ENCODE measurements around a stretch of chr6.

GRCh38 chr6:44056736-44057289 lies 70.4 kb downstream of the MRPL14 start:
- PRO-cap = no peak

DNA sequence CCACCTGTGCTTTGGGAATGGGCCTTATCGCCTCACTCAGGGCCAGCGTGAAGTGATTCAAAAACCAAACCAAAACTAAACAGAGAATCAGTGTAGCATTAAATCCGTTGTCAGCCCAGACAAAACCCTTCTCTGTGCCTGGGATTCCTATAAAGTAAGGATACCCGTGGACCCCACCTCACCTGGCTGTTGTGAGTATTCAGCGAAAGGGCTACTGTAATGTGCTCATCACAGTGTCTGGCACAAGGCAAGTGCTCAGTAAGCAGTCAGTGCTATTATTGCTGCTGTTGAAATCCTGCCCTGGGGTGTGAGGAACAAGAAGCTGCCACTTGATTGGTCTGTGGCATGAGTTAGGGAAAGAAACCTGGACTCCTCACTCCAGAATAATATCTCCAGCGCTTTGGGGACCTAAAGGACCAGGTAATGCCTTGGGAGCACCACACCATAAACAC lies 66.7 kb downstream of the MRPL14 start:
- PRO-cap = no peak

GRCh38 chr6:44073703-44074215 lies 53.5 kb downstream of the MRPL14 start:
- PRO-cap = no peak

DNA sequence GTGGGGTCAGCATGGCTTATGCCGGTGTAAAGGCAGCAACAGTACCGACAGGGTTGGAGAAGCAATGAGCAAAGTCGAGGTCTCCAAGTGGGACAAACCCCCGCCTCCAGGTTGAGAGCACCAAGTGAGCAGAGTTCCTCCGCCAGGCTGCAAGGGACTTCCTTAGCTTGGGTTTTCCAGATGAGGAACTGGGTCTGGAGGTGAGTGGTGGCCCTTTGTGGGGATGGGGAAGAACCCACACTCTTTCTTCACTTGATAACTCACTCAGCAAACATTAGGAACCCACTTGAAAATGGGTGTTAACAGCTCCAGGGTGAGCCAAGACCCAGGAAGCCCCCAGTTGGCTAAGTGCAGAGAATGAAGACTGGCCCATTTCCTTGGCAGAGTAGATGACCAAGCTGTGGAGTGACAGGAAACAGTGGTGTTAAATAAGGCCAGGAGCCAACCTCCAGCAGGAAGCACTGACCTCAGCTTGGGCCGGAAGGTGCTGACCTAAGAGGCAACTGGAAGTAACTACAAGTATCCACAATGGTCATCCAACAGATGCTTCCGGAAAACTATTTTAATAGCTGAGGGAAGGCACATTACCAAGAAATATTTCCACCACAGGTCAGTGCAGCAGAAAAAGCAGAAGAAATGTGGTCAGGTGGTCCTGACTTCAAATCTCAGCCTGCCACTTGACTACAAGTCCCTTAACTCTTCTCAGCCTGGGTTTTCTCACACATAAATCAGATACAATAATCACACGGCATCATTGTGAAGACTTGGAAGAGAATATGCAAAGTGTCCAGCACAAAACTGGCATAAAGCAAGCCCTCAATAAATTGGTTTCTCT lies 22.7 kb downstream of the MRPL14 start:
- PRO-cap = no peak

DNA sequence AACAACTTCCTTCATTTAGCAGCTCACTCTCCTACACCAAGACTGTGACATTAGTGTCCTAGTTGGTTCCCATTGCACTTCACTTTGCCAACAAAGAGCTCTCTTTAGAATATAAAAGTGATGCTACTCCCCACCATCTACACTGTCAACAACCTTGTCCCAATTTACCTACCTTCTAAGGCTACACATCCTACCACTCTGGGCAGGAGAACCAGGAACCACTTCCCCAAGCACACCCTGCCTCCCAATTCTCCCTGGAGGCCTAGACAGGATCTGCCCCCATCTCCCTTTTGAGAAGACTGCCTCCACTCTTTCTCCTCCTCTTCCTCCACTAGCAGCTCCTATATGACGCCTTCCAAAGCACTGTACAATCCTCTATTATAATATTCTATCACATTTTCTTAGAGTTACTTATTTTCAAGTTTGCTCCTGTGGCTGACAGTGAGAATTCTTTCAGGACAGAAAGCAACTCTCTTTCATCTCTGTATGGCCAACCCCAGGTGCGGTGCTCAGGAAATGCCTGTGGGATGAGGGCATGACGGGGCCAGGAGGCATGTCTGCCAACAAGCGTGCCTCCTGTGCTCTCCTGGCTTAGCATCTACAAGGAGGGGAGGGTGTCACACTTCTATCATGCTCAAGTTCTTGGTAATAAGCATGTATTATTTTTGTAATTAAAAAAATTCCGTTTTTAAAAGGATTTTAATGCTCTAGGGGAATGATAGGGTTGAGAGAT lies 11.6 kb downstream of the MRPL14 start:
- PRO-cap = no peak

DNA sequence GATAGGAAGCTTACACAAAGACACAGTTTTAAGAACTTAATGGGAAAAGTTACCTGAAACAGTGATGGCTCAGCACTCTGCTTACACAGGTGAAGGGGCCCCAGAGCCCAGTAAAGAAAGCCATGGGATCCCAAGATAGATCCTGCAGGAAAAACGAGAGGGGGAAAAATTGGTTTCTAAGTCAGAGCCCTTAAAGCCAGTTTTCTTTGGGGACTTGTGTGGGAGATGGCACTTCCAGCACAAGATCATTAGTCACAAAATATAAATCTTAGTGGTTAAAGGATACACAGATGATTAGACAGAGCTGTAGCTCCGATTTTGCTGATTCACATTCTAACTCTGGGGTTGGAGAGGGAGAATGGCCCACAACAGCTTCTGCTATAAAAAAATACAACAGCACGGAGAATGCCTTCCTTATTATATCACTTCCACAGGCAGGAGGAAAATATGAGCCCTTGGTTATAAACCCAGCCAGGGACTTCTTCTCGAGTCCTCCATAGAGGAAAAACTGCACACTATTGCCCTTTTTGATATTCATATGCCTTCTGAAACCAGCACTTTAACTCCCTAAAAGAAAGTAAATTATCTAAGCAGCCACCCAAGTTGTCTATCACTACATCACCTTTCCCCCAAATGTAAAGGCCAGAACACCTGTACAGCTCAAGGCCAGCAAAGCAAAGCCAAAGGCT lies 10.6 kb downstream of the MRPL14 start:
- PRO-cap = no peak

DNA sequence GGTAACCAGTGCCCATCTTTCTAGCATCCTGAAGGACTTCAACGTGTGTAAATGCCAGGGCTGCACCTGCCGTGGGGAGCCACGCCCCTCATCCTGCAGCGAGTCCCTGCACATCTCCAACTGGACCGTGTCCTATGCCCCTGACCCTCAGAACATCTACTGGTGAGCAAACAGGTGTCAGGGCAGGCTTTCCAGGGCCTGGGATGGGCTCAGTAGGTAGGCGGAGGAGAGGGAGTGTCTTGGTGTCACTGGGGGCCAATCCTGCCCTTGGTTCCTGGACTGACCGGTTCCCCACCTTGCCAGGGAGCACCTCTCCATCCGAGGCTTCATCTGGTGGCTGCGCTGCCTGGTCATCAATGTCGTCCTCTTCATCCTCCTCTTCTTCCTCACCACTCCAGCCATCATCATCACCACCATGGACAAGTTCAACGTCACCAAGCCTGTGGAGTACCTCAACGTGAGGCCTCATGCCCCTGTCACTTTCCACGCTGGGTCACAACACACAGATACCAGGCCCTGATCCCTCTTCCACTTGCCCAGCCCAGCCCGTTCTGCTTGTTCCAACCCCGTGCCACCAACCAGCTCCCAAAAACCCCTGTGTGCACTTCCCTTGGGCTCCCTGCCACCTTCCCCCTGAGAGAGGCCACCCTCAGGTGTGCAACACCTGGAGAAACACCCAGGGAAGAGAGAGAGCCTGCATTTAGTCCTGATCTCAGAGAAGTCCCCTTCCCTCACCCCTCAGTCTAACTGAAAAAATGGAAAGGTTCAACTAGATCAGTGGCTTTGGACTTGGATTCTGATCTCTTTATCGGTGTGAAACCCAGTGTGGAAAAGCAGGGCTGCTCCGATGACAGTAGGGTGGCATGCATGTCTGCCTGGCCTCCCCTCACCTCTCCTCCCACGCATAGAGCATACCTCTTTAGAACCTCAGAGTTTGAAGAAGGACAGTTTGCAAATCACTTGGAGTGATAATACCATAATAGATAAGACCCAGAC lies 9.8 kb upstream of the CAPN11 start:
- PRO-cap = no peak

GRCh38 chr6:44170062-44170261 lies 11.3 kb downstream of the CAPN11 start:
- PRO-cap = no peak

DNA sequence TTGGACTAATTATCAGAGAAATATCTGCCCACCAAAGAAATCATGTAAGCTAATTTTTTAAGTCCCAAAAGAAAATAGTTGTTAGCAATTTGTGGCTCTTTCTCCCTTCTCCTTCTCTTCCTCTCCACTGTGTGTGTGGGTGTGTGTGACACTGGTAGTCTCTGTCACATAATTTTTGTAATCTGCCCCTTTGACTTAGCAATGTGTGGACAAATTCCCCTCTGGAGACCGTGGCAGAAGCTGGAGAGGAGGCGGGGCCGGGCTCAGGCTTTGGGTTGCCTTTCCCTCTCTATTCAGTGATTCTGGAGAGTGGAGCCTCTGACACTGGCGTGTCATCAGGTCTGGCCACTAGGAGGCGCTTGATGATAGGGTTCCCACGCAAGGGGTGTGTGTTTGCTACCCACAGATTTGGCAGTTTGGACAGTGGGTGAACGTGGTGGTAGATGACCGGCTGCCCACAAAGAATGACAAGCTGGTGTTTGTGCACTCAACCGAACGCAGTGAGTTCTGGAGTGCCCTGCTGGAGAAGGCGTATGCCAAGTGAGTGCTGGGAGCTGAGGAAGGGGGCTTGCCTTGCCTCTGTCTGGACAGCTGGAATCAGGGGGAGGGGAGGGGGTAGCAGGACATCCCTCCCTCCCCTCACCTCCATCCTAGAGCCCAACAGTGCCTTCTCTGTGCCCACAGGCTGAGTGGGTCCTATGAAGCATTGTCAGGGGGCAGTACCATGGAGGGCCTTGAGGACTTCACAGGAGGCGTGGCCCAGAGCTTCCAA lies 14.1 kb downstream of the CAPN11 start:
- PRO-cap = no peak

- PRO-cap = no peak
Observed at GRCh38 chr6:44192278-44193230, 24.2 kb upstream of the MYMX start.

DNA sequence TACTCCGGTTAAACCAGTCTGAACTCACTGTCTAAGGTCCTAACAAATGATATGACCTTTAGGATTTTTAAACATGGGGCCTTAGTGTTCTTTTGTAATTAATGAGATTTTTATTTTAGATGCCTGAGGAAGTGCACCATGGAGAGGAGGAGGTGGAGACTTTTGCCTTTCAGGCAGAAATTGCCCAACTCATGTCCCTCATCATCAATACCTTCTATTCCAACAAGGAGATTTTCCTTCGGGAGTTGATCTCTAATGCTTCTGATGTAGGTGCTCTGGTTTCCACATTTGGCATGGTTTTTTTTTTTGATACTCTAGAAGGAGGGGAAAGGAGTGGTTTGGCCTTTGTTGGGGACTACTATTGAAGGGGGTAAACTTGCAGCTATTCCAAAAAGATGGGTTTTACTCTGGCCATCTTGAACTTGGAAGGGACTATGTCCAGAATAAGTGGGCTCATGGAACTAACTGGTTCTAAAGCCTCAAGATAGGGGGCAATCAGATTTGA lies 1.7 kb downstream of the HSP90AB1 start:
- PRO-cap = no peak

DNA sequence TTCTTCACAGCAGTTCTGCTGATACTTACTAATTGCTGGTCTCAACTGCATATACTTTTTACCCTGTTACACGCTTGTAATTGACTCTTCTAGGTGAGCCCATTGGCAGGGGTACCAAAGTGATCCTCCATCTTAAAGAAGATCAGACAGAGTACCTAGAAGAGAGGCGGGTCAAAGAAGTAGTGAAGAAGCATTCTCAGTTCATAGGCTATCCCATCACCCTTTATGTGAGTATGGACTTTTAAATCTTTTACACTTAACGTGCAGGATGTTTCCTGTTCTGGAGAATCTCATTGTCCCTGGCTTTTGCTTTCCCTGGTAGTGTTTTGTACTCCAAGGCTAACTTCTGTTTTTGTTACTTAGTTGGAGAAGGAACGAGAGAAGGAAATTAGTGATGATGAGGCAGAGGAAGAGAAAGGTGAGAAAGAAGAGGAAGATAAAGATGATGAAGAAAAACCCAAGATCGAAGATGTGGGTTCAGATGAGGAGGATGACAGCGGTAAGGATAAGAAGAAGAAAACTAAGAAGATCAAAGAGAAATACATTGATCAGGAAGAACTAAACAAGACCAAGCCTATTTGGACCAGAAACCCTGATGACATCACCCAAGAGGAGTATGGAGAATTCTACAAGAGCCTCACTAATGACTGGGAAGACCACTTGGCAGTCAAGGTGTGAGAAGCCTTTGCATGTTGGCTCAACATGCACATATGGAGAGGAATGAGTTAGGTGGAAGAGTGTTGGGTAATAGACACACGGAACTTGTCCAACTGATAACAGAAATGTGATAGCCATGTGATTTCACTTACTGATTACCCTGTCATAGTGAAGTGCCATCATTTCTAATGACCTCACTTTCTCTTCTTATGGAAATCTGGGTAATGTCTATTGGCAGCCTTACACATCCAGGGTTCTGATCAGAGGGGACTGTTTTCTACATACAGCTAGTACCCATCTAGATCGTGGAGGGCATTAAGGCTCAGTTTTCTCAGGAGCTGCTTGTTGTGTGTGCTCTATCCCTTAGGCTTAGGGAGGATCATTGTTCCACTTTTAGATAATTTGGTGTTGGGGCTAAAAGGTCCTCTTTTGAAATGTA lies 3.4 kb downstream of the HSP90AB1 start:
- PRO-cap = no peak

DNA sequence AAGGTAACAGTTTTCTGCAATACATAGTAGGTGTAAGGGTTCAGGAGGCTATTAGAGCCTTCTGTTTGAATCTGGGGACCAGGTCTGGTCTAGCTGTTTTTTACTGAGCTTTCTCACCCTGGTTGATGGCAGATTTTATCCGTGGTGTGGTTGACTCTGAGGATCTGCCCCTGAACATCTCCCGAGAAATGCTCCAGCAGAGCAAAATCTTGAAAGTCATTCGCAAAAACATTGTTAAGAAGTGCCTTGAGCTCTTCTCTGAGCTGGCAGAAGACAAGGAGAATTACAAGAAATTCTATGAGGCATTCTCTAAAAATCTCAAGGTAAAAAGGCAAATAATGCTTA lies 4.4 kb downstream of the HSP90AB1 start:
- PRO-cap = no peak

- PRO-cap = no peak
Observed at GRCh38 chr6:44263946-44264209, 1.5 kb downstream of the NFKBIE start.

DNA sequence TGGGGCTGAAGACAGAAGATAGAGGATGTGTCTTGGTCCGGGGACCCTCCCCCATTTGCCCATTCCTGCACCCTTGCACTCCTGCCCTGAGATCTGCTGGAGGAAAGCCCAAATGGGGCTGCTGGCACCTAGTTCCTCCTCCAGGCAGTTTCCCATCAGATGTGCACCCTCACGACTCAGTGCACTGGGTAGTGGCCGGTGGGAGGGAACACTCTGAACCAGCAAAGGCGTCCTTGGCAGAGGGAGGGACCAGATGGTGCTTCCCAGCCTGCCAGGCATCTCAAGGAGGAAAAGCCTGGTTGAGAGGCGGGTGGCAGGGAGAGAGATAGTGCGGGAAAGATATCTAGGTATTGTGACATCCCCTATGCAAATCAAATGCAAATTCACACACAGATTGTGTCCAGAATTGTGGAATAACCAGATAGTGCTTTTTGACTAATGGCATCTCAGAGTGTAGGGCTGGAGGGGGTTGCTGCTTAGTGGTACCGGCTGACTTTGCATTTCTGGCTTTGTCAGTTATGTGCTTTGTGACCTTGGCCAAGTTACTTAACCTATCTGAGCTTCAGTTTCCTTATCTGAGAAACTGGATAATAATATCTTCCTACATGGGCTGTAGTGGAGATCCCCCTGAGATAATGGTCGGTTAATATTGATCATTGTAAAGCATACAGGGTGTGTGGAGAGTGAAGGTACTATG lies 7.6 kb downstream of the TCTE1 start:
- PRO-cap = no peak

- PRO-cap = no peak
Observed at GRCh38 chr6:44390165-44390586, 2.7 kb downstream of the CDC5L start.

DNA sequence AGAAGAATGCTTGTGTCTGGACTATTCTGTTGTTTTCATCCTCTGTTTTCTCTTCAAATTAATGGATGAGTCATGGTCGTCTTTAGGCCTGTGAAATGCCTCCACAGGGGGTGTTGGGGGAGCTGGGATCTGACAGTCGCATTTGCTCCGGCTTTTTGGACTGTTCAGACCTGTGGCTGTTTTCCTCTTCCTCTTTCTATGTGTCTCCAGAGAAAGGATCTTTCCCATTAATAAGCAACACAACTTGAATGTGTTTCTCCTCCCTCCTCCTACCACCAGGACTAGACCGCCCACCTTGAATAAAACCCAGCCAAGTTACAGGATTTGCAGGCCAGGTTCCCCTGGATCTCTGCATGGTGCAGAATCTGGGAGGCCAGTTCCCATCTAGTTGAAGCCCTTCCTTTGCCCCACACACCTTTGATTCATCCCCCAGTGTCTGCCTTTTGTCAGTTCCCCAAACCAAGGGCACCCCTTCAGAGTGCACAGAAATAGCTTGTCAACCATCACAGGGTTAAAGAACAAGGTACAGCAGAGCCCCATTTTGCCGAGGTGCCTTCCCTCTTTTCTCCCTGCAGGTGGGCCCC lies 280.0 kb downstream of the CDC5L start:
- PRO-cap = no peak

DNA sequence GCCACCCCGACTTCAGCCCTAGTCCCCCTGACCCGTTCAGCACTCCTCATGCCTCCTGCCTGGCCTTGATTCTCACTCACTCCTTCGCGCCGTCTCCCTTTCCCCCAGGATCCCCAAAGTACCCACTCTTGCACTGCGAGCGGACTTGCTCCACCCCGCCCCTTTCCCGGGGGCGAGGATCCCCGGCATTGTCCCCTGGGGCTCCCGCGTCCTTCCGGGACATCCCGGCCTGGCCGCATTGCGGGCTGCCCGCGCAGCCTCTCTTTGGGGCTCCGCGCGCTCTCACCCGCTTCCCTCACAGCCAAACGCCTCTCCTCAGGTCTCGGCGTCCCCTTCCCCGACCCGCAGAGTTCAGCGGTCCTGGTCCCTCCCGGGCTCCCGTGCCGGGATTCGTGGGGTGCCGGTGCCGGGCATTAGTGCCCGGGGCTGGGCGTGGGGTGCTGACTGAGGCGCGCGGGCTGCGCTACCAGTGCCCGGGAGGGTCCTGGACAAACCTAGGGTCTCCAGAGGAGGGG lies 45.5 kb upstream of the SUPT3H start:
- PRO-cap = no peak

DNA sequence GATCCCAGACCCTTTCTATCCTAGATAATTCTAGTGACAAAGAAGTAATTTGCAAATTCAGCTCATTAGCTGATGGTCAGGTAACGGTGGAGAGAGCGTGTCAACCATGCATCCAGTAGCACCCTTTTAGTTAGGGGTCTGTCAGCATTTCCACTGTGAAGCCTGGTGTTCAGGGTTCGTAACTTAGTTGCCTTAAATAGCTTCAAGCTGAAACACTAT lies 48.5 kb upstream of the SUPT3H start:
- PRO-cap = no peak

GRCh38 chr6:45532684-45533228 lies 155.0 kb upstream of the SUPT3H start:
- PRO-cap = no peak

Measured in neutrophil (primary cell).